ENCODE measurements around a stretch of chr15.

DNA sequence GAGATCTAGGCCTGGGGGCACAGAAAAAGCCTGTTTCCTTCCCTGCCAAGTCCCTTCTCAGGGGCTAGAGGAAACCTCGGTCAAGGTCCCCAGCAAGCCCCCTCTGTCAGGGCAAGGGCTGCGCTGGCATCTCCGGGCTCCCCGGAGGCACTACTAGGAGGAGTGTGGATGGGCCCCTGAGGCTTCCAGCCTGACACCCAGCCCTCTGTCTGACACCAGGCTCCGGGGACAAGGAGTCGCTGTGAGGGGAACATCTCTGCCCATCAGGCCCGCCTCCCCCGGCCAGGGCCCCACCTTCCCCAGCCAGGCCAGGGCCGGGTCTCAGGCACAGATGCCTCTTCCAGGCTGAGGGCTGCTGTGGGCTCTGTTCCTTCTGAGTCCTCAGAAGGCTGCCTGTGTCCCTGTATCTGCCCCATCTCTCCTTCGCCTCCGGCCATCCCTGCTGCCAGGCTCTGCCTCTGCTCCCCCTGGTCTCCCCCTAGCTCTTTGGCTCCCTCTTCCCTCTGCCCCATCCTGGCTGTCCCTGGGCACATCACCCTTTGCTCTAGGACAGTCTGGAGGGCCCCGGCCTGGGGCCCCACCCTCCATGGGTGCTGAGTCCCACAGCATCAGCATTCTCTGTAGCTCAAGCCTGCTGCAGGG, 15.7 kb downstream of the CSPG4 start:
- PRO-cap, 4 experiments = peak in 1 of 4 experiments; most common minus-strand start position 207 of the sequence (in 1)
- RAMPAGE, long total RNA, 2 experiments = no peak in any of the 2 experiments
- RRBS = 19% methylated on average over 8 of the region's 12 CpGs

DNA sequence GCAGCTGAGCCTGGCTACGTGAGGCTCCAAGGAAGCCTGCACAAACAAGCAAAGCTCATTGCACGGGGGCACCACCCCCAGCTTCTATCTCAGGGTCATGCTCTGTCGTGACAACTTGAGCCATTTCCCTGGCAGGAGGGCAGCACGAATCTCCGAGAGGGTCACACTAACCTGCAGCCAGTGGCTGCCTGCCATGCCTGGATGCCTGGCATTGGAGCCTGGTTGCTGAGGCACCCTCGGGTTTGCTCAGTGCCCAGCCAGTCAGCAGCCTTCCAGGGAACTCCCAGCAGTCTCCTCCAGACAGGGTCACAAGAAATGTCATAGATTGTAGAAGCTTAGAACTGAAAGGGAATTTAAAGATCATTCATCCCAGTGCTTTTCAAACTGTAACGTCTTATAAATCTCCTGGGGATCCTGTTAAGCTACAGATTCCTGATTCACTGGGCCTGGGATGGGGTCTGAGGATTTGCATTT, 48.3 kb downstream of the TMEM266 start:
- PRO-cap, 4 experiments = no peak in any of the 4 experiments
- RAMPAGE, long total RNA, 2 experiments = no peak in any of the 2 experiments
- RRBS = no CpG with 5 or more reads among the region's 7 CpGs

- PRO-cap, 4 experiments = no peak in any of the 4 experiments
- RAMPAGE, long total RNA, 2 experiments = no peak in any of the 2 experiments
- RRBS = no CpG with 5 or more reads among the region's 10 CpGs
Measured at GRCh38 chr15:76196112-76196877, 115.0 kb downstream of the ETFA start.

- PRO-cap, 4 experiments = no peak in any of the 4 experiments
- RAMPAGE, long total RNA, 2 experiments = no peak in any of the 2 experiments
- RRBS = no CpG with 5 or more reads among the region's 6 CpGs
Measured at GRCh38 chr15:76312763-76313210, 1.5 kb upstream of the ETFA start.

GRCh38 chr15:76341092-76341752, 4.6 kb downstream of the ISL2 start:
- PRO-cap, 4 experiments = no peak in any of the 4 experiments
- RAMPAGE, long total RNA, 2 experiments = no peak in any of the 2 experiments
- RRBS = 12% methylated on average over 10 of the region's 43 CpGs

GRCh38 chr15:76988407-76988997, 6.4 kb upstream of the PSTPIP1 start:
- PRO-cap, 4 experiments = no peak in any of the 4 experiments
- RAMPAGE, long total RNA, 2 experiments = no peak in any of the 2 experiments
- RRBS = no CpG with 5 or more reads among the region's 11 CpGs

GRCh38 chr15:77002877-77003527, 8.1 kb downstream of the PSTPIP1 start:
- PRO-cap, 4 experiments = no peak in any of the 4 experiments
- RAMPAGE, long total RNA, 2 experiments = no peak in any of the 2 experiments
- RRBS = no CpG with 5 or more reads among the region's 11 CpGs

- PRO-cap, 4 experiments = no peak in any of the 4 experiments
- RAMPAGE, long total RNA, 2 experiments = no peak in any of the 2 experiments
- RRBS = no CpG with 5 or more reads among the region's 12 CpGs
Measured at GRCh38 chr15:77045140-77045981, 25.5 kb downstream of the TSPAN3 start.

GRCh38 chr15:77155568-77156404, 84.9 kb upstream of the TSPAN3 start:
- PRO-cap, 4 experiments = peak in 1 of 4 experiments; most common plus-strand start chr15:77156264 (in 1)
- RAMPAGE, long total RNA, 2 experiments = no peak in any of the 2 experiments
- RRBS = no CpG with 5 or more reads among the region's 19 CpGs

DNA sequence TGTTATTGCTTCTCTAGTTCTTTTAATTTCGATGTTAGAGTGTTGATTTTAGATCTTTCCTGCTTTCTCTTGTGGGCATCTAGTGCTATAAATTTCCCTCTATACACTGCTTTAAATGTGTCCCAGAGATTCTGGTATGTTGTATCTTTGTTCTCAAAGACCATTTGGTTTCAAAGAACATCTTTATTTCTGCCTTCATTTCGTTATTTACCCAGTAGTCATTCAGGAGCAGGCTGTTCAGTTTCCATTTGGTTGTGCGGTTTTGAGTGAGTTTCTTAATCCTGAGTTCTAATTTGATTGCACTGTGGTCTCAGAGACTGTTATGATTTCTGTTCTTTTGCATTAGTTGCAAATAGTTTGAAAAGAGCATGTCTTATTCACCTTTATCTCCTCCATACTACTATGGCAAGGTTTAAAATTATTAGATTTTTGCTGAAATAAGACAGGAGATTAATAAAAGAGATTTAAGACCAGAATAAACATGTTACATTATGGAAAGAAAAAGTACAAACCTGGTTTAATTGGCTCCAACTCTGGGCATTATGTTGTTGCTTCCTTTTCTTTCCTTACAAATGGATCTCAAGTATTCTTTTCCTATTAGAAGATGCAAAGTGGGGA, 133.9 kb downstream of the PEAK1 start:
- PRO-cap, 4 experiments = no peak in any of the 4 experiments
- RAMPAGE, long total RNA, 2 experiments = no peak in any of the 2 experiments
- RRBS = no CpG with 5 or more reads among the region's 3 CpGs

DNA sequence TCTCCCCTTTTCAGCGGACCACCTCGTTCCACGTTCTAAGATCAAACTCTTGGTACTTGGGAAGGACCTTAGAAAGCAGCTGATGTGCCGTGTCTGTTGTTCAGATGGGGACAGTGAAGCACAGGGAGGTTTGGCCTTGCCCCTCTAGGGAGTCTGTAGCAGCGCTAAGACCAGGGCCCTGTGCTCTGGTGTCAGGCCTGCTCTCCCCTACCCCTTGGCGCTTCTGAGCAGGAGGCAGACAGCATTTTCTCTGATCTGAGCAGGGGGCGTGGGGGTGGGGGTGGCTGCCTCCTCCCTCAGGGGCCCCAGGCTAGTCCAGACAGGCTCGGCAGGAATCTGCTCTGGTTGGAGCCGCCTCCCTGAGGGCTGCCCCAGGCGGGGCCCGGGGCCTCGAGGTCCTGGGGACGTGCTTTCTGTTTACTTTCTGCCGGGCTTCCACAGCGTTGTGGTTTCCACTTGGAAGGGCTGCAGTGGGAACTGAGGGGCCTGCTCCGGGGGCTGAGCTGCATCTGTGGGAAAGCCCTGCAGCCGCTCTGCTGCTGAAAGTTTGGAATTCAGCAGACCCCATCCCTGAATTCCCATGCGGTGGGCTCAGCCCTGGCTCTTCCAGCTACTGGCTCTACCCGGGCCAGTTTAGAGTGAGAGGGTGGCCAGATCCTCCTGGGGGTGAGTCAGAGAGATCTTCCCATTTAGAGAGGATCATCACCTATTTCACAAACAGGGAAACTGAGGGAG, 105.5 kb downstream of the LINGO1 start:
- PRO-cap, 4 experiments = peak in 2 of 4 experiments; most common plus-strand start position 417 of the sequence (in 1); most common minus-strand start position 225 of the sequence (in 2)
- RAMPAGE, long total RNA, 2 experiments = no peak in any of the 2 experiments
- RRBS = 32% methylated on average over 6 of the region's 19 CpGs

DNA sequence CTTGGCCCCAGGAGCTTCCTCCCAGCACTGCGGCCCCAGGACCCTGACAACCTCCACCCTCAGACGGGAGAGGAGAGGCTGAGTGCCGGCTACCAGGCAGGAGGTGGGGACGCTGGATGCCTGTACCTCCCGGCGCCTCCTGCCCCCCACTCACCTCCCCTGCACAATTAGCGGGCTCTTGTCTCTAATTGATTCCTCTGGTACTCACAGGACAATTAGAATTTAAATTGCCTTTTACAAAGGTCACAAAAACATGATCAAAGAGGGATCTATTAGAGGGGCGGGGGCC, 84.4 kb downstream of the LINGO1 start:
- PRO-cap, 4 experiments = no peak in any of the 4 experiments
- RAMPAGE, long total RNA, 2 experiments = no peak in any of the 2 experiments
- RRBS = 100% methylated on average over 1 of the region's 8 CpGs

DNA sequence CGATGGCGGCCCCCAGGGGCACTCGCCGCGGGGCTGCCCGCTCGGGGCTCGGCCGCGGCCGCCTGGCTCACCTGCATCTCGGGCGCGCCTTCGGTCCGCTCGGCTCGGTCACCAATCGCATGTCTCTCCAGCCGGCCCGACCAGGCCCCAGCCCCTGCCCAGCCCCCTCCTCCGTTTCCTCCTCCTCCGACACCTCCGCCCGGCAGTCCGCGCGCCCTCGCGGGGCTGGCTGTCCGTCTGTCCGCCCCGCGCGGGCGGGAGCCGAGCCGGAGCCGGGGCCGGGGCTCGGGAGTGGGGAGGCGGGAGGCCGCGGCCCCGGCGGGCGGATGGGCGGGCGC, 504 bp downstream of the LINGO1 start:
- PRO-cap, 4 experiments = peak in 2 of 4 experiments; most common plus-strand start position 205 of the sequence (in 2); most common minus-strand start position 121 of the sequence (in 1)
- RAMPAGE, long total RNA, 2 experiments = no peak in any of the 2 experiments
- RRBS = 2% methylated on average over 29 of the region's 49 CpGs

- PRO-cap, 4 experiments = peak in 3 of 4 experiments; most common minus-strand start chr15:77633596 (in 2)
- RAMPAGE, long total RNA, 2 experiments = no peak in any of the 2 experiments
- RRBS = 1% methylated on average over 9 of the region's 25 CpGs
Measured at GRCh38 chr15:77633449-77633971, 798 bp upstream of the LINGO1 start.

DNA sequence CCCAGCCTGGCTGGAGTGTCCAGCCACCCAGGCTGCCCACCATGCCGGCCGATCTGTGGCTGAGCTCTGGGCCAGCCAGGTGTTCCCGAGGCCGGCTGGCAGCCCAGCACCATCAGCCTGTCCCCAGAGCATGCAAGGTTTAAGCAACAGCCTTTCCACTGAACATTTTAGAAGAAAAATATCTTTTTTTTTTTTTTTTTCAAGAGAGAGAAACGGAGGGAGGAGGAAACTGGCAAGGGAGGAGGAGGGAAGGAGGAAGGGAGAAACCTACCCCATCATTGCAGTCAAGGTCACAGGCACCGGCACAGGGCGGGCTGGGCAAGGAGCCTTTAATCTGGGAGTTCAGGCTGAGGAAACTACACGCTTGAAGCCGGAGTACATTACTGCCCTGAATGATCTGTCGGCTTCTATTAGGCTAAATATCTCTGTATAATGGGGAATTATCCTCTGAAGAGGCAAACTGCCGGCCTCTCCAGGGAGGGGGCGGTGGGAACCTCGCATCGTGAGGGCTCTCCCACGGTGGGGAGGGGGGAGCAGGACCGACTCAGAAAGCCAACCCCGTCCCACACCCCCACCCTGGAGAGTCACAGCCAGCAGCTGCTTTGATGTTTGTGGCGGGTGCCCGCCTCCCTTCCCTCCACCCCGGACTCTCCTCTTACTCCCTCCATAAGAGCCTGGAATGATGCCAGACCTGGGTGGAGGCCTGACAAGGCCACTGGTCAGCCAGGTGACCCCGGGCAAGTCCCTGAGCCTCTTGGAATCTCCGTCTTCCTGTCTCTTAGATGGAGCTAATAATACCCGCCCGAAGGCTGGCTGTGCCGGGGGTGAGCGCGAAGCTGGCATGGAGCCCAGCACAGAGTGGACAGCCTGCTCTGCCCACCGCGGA, 63.2 kb upstream of the LINGO1 start:
- PRO-cap, 4 experiments = no peak in any of the 4 experiments
- RAMPAGE, long total RNA, 2 experiments = no peak in any of the 2 experiments
- RRBS = 13% methylated on average over 16 of the region's 29 CpGs

DNA sequence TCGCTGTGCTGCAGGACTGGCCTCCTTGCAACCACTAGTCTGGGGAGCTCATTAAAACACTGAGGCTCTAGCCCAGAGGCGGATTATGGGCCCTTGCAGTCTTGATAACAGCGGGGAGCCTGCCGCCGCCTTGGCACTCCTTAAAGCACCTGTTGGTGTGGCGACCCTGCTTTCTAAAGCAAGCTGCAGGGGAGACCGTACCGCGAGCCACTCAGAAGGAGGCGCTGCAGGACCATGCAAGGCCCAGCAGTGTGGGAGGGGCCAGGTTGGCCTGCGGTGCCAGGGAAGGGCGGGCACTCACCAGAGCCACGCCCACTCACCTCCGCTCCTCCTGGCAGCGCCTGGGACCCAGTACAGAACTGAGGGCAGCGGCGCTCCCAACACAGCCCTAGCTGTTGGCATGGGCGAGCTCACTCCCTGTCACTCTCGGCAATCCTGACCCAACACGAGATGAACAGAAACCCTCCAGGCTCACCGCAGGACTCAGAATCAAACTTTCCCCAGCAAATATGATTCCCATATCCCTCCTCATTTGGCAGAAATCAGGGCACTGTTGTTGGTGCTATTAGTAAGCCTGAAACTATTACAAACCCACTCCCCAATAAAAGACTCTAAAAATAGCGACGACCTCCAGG, 77.4 kb downstream of the TBC1D2B start:
- PRO-cap, 4 experiments = no peak in any of the 4 experiments
- RAMPAGE, long total RNA, 2 experiments = no peak in any of the 2 experiments
- RRBS = no CpG with 5 or more reads among the region's 23 CpGs

DNA sequence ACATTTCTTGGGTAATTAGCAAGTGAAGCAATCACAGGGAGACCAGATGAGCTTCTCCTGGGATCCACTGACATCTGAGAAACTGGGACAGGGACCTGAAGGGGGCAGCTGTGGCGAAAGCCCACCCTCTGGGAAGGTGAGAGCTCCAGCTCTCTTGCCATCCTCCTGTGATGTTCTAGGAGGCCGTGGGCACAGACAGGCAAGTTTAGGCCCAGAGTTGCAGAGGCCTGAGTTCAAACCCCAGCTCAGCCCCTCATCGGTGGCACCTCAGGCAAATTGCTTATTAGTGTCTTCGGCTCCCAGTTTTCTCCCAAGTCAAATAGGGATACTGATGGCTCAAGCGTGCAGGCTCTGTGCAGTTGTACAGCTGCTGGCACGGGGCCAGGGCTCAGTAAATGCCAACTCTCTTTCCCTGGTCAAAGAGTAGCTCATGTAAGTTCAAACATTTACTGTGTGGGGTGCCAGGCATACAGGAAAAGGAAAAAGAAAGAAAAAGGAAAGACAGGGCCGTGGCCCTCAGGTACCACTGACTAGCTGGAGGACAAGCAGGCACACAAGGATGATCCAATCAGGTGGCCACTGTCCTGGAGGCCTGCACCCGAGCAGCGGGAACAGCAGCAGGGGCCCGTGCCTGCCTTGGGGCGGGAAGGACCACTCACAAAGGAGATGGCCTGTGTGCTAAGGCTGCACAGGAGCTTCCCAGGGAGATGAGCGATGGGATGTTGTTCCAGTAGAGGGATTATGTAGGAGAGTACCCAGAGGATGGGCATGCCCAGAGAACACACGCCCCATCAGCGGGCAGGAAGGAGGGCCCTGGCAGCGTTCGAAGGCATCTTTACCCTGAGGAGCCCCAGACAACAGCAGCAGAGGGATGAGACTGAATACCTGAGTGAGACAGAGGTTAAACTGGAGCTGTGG, 70.9 kb downstream of the TBC1D2B start:
- PRO-cap, 4 experiments = no peak in any of the 4 experiments
- RAMPAGE, long total RNA, 2 experiments = no peak in any of the 2 experiments
- RRBS = no CpG with 5 or more reads among the region's 16 CpGs

- PRO-cap, 4 experiments = peak in 1 of 4 experiments; most common plus-strand start chr15:78149743 (in 1); most common minus-strand start chr15:78149616 (in 1)
- RAMPAGE, long total RNA, 2 experiments = no peak in any of the 2 experiments
- RRBS = 2% methylated on average over 40 of the region's 64 CpGs
Measured at GRCh38 chr15:78149439-78150340, 528 bp downstream of the IDH3A start.

- PRO-cap, 4 experiments = no peak in any of the 4 experiments
- RAMPAGE, long total RNA, 2 experiments = no peak in any of the 2 experiments
- RRBS = no CpG with 5 or more reads among the region's 13 CpGs
Measured at GRCh38 chr15:78203114-78203847, 31.1 kb downstream of the ACSBG1 start.

- PRO-cap, 4 experiments = peak in 1 of 4 experiments; most common minus-strand start chr15:78265901 (in 1)
- RAMPAGE, long total RNA, 2 experiments = no peak in any of the 2 experiments
- RRBS = no CpG with 5 or more reads among the region's 13 CpGs
Measured at GRCh38 chr15:78265256-78266025, 1.1 kb downstream of the DNAJA4 start.

Data from uterus (tissue), 7 donors.